IMR-90 (cell line): ENCODE measurements around a stretch of chr11.

DNA sequence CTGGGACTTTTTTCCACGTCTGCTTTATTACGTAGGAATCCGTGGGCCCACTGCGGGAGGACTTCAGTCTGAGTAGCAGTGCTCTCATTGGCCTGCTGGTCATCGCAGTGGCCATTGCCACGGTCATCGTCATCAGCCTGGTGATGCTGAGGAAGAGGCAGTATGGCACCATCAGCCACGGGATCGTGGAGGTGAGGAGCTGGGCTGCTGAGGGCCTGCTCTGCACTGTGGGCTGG, 17.8 kb upstream of the ST14 start:
- RRBS: no CpG with 5 or more reads among the region's 9 CpGs
CAGE:
- cytosol, long polyA plus RNA: no peak
- long polyA plus RNA: no peak
- nucleus, long polyA plus RNA: no peak

GRCh38 chr11:130145926-130146786, 13.4 kb upstream of the ST14 start:
- RRBS: no CpG with 5 or more reads among the region's 17 CpGs
CAGE:
- cytosol, long polyA plus RNA: no peak
- long polyA plus RNA: no peak
- nucleus, long polyA plus RNA: no peak

- RRBS: no CpG with 5 or more reads among the region's 14 CpGs
CAGE:
- cytosol, long polyA plus RNA: no peak
- long polyA plus RNA: no peak
- nucleus, long polyA plus RNA: no peak
These were observed 8.7 kb downstream of the ST14 start for GRCh38 chr11:130168005-130169035.

DNA sequence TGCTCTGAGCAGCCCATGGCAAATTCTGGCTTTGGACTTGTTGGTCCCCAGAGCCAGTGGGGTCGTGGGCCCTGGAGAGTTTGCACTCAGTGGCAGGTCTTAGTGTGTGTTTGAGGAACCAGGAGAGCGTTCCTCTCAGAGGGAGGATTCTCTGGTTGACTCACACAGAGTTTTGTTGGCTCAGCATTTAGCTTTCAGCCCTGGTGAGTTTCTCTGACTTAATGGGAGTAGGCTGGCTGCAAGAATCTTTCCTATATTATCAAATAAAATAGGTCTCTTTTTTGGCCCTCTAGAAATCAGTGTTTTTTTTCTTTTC, 20.9 kb downstream of the ST14 start:
- RRBS: no CpG with 5 or more reads among the region's 2 CpGs
CAGE:
- cytosol, long polyA plus RNA: no peak
- long polyA plus RNA: no peak
- nucleus, long polyA plus RNA: no peak

GRCh38 chr11:130209225-130209774, 49.7 kb downstream of the ST14 start:
- RRBS: 76% methylated on average over 17 of the region's 39 CpGs
CAGE:
- cytosol, long polyA plus RNA: no peak
- long polyA plus RNA: no peak
- nucleus, long polyA plus RNA: no peak

- RRBS: no CpG with 5 or more reads among the region's 5 CpGs
CAGE:
- cytosol, long polyA plus RNA: no peak
- long polyA plus RNA: no peak
- nucleus, long polyA plus RNA: no peak
These were observed 69.8 kb downstream of the ST14 start for GRCh38 chr11:130229153-130230042.

DNA sequence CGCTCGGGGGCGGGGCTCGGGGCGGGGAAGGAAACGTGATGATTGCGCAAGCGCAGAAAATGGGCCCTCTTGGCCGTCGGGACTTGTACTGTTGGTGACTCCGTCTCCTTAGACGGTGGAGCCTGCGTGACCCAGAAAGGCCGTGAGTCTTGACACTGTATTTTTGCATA, 142 bp upstream of the ZBTB44 start:
- RRBS: no CpG with 5 or more reads among the region's 14 CpGs
CAGE:
- cytosol, long polyA plus RNA: no peak
- long polyA plus RNA: no peak
- nucleus, long polyA plus RNA: no peak

DNA sequence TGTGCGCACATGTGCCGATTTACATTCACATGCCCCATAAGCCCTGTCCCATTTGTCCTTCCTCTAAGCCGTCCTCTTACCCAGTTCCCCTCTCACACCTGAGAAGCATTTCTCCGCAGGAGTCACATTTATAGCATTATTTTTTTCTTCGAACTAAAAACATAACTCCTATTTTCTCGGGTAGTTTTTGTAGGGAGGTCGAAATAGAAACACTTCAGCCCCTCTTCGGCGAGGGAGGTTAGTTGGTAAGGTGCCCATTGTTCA, 359 bp upstream of the ZBTB44 start:
- RRBS: no CpG with 5 or more reads among the region's 9 CpGs
CAGE:
- cytosol, long polyA plus RNA: no peak
- long polyA plus RNA: no peak
- nucleus, long polyA plus RNA: no peak

DNA sequence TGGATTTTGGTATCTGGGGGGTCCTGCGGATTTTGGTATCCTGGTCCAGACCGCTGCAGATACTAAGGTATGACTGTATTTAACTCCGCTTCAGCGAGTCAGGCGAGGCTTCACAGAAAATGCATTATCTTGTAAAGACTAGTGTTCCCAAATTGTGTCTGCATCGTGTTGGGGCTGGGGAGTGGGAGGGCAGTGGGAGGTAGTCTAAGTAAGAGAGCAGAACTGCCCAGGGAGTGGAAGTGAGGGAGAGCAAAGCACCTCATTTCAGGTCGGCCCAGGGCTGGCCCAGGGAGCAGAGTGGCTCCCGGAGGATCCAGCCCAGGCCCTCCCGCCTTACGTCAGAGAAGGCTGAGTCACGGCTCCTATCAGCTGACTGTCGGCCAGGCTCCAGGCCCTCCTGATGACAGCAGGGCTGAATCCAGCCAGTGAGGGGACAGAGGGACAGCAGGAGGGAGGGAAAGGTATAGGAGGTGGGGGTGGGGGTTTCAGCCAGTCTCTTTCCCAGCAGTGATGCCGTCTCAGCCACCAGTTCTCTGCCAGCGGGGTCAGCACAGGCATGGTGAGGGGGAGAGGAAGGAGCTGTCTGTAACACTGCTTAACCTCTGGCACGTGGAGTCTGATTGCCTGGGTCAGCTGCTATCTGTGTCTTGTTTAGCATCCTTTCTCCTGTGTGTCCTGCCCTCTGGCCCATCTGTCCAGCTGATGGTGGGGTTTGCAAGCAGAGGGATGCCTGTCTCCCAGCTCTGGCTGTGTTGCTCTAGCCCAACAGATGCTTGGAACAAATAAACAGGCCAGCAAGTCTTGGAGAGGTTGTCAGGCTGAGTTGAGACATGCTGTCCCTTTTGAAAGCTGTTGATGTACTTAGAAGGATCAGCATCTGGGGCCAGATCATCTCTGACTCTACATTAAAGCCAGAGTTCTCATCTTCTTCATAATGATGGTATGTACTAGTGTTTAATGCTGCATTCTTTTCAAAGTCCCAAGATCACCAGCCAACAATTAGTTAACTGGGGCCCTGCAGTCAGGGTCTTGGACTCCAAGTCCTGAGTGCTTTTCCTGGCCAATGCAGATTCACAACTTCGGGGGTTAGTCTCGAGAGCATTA, 74.0 kb downstream of the ADAMTS15 start:
- RRBS: no CpG with 5 or more reads among the region's 17 CpGs
CAGE:
- cytosol, long polyA plus RNA: no peak
- long polyA plus RNA: no peak
- nucleus, long polyA plus RNA: no peak

DNA sequence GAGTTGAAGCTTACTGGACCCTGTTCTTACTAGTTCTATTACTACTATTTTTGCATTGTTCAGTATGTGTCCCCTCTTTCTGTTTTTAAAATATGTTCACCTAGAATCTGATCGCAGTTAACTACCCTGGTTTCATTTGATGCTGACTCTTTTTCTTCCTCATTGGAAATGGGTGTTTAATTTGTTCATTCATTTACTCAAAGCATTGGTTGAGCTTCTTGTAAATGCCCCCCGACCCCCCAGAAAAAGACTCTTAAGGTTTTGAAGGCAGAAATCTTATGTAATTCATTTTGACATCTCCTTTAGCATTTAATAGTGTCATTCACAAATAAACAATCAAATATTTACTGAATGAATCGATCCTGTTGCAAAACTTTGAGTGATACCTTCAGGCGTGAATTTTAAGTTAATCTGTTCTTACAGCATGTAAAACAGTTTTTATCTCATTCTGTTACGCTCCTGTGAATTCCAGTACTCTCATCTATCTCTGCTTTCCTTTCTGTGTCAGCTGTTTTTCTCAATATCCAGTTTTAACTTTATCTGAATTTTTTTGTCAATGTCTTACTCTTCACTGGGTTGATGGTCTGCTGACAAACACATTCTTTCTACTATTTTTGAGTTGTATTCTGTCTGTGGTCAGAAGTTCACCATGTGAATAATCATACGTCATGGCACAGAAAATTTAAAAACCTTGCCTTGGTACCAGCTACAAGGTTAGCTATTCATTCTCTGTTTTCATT, 27.0 kb downstream of the SNX19 start:
- RRBS: no CpG with 5 or more reads among the region's 6 CpGs
CAGE:
- cytosol, long polyA plus RNA: no peak
- long polyA plus RNA: no peak
- nucleus, long polyA plus RNA: no peak

DNA sequence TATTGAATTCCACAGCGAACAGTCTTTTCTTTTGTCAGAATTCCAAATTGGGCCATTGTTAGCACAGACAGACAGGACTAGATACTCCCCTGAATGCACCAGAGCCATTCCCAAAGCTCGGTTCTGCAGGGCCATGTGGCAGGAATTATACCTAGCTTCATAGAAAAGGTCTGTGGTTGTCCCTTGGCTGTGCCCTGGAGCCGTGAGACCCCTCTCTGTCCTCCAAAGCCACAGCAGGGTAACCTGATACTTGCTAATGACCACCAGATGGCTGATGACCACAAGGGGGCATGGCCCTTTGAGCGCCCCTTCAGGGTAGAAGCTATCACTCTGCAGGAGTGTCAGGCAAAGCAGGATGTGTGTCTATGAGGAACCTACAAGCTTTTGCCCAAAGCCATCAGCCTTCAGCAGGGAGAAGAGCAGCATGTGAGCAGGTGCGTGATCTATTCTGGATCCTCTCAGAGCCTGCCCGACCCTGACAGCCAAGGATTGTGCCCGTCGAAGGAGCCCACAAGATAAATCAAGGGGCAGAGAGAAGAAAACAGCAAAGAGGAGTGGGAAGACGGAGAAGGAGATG, 95.3 kb downstream of the NTM start:
- RRBS: no CpG with 5 or more reads among the region's 9 CpGs
CAGE:
- cytosol, long polyA plus RNA: no peak
- long polyA plus RNA: no peak
- nucleus, long polyA plus RNA: no peak

GRCh38 chr11:131656365-131657380, 286.3 kb downstream of the NTM start:
- RRBS: no CpG with 5 or more reads among the region's 20 CpGs
CAGE:
- cytosol, long polyA plus RNA: no peak
- long polyA plus RNA: no peak
- nucleus, long polyA plus RNA: no peak

- RRBS: 23% methylated on average over 3 of the region's 9 CpGs
CAGE:
- cytosol, long polyA plus RNA: no peak
- long polyA plus RNA: no peak
- nucleus, long polyA plus RNA: no peak
These were observed 298.4 kb downstream of the NTM start for GRCh38 chr11:131668709-131669340.

DNA sequence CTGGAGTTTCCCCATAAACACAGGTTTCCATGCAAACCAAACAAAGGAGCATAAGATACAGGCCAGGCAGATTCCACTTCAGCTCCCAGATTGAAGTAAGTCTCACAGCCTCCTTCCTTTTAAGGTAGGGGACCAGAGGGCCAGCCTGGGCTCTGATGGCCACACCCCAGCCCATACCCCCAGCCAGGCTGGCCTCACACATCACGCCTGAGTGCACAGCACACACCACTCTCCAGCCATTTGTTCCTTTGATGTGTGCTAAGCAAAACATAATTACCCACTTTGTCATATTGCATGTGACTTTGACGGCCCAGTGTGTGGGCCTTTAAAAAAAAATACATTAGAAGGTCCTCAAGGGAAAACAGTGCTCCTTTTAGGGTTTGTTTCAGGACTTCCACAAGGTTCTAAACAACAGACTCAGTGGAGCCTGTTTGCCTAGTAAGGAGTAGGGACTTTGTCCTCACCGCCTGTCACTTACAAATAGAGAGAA, 518.8 kb downstream of the NTM start:
- RRBS: no CpG with 5 or more reads among the region's 3 CpGs
CAGE:
- cytosol, long polyA plus RNA: no peak
- long polyA plus RNA: no peak
- nucleus, long polyA plus RNA: no peak

DNA sequence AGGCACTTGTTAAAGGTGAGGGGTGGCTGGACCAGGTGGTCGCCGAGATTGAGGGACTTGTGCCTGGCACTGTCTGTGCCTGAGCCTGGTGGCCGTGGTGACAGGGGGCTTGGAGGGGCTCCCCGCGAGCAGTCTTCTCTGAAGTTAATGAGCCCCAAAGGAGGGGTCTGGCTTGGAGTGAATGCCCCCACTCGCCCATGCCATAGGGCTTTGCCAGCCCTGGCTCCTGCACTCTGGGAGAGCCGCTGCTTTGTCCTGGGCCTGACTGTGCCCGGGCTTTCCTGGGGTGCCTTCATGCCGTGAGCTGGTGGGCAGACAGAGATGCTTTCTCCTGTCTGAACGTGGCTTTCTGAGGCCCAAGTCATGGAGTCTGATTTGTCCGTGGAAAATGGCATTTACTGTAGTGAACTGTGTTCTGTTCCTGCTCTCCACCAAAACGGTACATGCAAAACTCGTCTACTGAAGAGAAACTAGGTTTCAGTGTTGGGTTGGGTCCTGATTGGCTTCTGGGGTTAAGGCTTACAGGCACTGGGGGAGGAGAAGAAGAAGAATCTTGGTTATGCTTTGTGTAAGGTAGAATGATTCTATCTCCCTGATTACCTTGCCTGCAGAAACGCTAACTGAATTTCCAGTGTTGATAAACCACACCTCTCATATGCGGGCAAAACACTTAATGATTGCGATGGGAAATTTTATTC, 541.6 kb downstream of the NTM start:
- RRBS: no CpG with 5 or more reads among the region's 16 CpGs
CAGE:
- cytosol, long polyA plus RNA: no peak
- long polyA plus RNA: no peak
- nucleus, long polyA plus RNA: no peak

DNA sequence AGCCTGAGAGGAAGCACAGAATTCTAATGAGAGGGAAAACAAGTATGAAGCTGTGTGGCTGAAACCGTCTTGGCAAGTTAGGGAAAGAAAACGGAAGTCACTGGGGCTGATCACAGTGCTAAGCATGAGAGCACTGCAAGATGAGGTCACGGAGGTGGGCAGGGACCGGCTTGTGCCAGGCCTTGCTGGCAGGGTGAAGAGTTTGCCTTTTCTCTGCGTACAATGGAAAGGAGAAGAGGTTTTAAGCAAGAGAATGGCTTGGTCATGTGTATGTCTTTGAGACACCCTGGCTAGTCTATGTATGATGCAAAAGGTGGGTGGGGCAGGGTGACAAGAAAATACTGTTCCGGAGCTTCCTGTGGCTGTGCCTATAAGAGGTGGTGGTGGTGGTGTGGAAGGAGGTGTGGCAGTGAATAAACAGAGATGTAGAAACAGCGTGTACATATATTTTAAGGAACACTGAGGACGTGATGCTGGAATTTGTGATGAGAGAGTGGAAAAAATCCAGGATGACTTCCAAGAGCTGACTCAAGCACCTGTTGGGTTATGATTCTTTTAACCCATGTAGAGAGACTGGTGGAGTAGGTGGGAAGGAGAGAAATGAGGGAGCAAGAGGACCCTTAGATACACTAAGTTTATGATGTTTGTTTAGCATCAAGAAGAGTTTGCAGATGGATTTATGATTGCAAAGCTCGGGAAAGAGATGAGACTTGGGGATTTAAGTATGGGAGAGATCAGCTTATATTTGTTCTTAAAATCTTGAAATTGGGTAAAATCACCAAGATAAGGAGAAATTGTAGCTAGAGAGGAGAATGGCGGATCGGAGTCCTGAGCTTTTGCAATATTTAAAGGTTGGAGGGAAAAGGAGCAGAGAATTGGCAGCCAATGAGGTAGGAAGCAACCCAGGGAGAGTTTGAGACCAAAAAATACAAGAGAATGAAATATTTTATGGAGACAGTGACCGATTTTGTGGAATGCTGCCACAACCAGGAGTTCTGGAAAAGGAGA, 568.2 kb downstream of the NTM start:
- RRBS: no CpG with 5 or more reads among the region's 12 CpGs
CAGE:
- cytosol, long polyA plus RNA: no peak
- long polyA plus RNA: no peak
- nucleus, long polyA plus RNA: no peak

GRCh38 chr11:133039356-133039640, 493.0 kb downstream of the OPCML start:
- RRBS: no CpG with 5 or more reads among the region's 2 CpGs
CAGE:
- cytosol, long polyA plus RNA: no peak
- long polyA plus RNA: no peak
- nucleus, long polyA plus RNA: no peak

DNA sequence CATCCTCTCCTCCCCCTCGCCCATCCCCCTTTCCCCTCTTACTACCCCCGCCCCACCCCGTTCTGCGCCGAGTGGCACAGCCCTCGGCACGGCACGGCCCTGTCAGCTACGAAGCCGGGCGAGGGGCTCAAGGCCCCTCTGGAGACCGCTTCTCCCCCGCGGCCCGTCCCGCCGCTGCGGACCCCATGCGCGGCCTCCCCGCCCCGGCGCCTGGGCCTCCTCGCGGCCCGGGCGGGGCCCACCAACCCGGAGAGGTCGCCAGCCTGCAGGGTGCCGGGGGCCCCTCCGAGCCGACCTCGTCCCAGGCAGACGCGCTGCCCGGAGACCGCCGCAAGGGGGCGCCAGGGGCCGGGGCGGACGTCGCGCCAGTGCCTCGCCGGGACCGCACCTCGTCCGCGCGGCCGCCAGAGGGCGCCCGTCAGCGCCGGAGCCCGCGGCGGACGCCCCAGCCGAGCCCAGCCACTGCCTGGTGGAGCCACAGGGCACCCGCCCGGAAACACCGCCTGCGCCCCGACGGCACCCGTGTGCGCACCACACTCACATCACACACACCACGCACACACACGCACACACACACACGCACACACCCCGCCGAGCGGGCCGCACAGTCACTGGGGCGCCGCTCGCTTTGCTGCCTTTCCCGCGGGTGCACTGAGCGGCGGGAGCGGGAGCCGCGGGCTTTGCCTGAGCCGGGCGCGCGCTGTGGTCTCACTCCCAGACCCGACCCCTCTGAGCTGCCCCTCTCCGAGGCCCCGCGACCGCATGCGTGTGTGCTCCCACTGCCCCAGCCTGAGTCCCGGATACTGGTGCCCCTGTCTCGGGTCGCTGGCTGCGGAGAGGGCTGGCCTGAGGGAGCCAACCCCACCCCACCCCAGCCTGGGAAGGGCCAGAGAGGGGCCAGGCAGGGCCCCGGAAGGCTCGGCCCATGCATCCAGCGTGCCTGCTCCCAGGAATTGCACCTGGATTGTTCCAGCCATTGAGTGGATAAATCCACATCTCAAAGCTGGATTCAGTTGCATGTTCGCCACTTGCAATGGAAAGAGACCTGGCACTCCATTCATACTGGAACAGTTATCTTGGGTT, 449.4 kb downstream of the OPCML start:
- RRBS: 4% methylated on average over 43 of the region's 104 CpGs
CAGE:
- cytosol, long polyA plus RNA: no peak
- long polyA plus RNA: no peak
- nucleus, long polyA plus RNA: no peak

DNA sequence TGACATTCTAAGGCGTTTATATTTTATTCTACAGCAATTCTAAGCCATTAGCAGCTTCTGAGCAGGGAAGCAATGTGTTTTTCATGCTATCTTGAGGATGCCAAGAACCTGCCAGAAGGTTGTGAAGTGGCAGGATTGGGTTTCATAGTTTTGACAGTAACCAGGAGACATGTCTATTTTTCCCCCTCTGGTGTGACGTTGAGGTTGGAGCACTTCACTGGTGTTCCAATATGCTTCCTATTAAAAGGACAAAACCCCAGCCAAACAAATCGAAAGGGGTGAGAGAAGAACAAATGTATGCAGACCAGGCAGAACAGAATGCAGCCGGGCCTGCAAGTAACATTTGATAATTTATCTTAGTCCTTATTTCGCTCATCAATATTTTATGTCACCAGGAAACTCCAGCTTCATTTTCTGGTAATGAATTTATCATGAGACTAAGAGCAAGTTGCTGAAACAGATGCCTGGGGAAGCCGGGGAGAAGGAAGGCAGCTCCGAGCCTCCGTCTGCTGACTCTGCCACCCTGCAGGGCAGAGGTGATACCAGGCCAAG, 148.0 kb downstream of the SPATA19 start:
- RRBS: no CpG with 5 or more reads among the region's 8 CpGs
CAGE:
- cytosol, long polyA plus RNA: no peak
- long polyA plus RNA: no peak
- nucleus, long polyA plus RNA: no peak

GRCh38 chr11:133945899-133946286, 10.9 kb downstream of the IGSF9B start:
- RRBS: no CpG with 5 or more reads among the region's 20 CpGs
CAGE:
- cytosol, long polyA plus RNA: no peak
- long polyA plus RNA: no peak
- nucleus, long polyA plus RNA: no peak